Epidermal melanocyte (primary cell): ENCODE measurements around a stretch of chr1.

DNA sequence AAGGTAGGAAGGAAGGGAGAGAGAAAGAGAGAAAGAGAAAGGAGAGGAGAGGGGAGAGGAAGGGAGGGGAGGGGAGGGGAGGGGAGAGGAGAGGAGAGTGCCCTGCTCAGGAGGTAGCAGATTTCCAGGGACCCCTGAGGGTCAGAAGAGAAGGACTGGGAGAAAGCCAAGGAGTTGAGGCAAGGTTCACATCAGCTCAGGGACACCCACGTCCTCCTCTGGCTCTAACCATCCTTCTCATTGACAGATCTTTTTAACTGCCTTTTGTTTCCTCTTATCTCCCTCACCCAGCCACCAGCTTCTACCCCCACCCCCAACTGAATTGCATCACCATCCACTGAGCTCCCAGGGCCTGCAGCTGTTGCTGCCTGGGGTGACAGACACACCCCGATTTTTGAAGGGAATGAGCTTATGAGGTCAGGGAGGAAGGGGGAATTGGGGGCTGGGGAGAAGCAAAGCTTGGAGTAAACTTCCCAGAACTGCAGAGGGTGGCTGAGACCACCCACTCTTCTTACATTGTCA lies 91.6 kb downstream of the GLUL start:
- RRBS: no CpG with 5 or more reads among the region's 2 CpGs

- RRBS: no CpG with 5 or more reads among the region's 1 CpG
Observed at GRCh38 chr1:182382743-182383135, 8.9 kb downstream of the GLUL start.

DNA sequence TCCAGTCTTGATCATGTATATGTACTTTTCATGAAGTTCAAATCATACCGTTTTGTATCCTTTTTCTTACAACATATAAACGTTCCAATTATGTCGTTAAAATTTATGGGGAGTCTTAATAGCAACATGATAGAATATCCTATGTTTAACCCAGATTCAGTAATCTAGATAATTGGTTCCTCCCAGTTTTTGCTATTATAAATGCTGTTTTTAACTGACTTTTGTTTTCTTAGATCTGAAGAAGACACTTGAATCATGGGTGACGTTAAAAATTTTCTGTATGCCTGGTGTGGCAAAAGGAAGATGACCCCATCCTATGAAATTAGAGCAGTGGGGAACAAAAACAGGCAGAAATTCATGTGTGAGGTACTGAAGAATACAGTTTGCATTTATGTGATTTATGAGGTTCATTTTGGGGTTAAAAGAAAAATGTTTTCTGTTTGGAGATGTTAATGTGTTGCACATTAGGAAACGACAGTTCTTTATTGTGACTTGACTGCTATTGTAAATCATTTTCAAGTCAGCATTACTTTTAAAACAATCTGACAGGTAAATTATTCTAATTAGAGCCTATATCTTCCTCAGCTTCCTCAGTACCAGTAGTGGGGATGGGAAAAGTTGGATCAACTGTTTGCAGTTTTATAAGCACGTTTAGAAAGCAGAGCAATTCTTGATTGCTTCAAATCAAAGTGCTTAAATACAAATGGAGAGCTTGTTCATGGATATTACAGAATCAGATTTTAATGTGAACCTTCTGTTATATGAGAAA lies 3.3 kb downstream of the DHX9 start:
- RRBS: no CpG with 5 or more reads among the region's 6 CpGs

DNA sequence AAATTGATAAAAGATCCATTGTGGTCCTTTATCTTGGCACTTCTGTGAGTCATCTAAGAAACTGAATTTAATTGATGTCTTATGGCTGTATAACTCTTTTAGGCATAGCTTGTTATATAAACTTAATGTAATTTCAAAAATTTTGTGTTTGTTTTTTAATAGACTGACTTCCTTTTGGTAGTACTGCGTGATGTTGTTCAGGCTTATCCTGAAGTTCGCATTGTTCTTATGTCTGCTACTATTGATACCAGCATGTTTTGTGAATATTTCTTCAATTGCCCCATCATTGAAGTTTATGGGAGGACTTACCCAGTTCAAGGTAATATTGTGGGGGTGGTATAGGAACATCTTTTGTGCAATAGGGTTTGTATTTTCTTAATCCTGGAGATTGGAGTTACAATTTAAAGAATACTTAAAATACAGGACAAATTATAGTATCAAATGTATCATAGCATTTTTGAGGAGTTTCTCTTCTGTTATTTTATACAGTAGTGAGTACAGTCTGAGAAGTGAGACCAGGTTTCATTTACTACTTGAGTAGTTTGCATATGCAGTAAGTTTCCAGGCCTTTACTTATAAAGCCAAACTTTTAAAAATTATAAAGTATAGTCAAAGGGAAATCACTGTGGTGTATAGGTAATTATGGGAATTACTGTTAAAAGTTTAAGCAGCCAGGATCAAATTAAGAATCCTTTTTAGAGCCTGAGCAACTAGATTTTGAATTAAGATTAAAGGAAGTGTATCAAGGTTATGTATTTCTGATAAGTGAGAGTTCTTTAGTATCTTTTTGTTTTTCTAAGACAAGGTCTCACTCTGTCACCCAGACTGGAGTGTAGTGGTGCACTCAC lies 33.3 kb downstream of the DHX9 start:
- RRBS: no CpG with 5 or more reads among the region's 2 CpGs

DNA sequence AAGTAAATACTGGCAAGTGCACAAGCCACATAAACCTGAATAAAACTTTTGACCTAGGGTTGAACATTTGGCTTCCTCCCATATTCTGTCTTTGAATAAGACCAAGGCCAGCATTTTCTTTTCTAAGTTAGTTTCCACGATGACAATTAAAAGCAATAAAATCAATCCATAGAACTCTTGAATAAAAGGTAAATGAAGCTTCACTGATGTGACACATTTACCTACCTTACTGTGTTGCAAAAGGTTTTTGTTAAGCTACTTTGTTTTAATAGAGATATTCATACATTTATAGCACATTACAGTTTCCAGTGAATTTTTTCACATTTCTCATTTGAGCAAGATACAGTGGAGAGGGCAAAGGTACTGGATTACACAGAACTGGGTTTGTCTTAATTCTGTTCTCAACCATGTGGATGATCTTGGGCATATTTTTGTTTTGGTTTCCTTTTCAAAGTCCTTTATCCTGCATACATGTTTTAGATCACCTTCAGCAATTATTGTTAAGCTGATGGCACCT lies 48.8 kb downstream of the DHX9 start:
- RRBS: no CpG with 5 or more reads among the region's 1 CpG

DNA sequence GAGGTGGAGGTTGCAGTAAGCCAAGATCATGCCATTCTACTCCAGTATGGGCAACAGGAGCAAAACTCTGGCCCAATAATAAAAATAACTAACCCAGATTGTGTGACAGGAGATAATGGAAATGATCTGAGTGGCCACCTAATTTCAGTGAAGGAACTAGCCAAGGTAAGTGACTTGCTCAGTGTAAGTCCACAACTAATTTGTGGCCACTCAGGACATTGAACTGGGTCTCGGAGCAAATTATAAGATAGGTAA lies 36.2 kb downstream of the LAMC1 start:
- RRBS: no CpG with 5 or more reads among the region's 1 CpG

GRCh38 chr1:183060375-183061096 lies 37.3 kb downstream of the LAMC1 start:
- RRBS: no CpG with 5 or more reads among the region's 4 CpGs

DNA sequence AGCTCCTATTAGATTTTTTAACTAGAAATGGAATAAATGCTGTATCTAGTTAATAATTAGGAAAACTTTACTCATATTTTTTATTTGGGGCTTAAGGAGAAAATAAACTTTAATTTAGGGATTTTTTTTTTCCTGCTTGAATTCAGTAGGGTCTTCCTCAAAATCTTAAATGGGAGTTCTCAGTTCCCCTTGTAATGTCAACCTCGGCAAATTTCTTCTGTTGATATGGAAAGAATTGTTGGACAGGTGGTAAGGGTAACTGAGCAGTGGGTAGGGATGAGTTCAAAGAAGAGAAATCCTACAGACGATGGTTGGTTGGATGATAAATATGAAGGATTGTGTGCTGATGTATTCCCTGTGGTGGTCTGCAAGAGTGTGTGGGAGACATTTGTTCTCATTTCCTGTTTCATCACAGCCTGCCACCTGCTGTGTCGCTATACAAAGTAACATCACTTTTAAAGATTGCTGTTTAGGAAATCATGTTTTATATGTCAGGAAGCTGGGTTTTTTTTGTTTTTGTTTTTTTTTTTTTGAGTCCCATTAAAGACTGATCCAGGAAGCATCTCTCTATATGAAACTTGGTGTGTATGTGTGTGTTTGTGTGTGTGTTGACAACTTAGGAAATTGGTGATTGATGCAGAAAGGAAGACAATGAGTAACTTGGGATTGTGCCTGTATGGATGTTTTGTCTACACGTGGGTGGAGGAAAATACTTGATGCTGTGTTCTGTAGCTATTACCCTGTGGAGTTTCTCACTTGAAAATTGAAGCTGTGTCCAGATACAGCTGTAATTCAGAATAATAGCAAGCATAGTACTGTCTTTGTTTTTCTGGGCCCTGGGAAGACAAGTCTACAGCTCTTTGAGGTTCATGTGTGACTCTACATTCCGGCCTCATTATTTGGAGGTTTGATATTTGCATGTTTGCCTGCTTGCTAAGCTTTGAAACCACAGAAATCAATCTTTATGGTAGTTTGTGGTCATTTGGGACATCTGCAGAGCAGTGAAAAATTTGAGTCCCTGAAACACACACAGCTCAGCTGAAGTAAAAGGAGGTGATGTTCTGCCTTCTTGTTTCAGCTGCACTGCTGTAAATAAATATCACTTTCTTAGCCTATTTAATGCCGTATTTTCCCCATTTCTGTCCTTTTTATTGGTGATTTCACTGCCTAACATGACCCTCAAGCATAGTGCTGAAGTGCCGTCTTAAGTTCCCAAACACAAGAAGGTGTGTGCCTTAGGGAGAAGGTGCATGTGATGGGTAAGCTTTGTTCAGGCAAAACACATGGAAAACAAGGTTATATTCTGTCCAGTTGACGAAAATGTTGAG lies 47.8 kb downstream of the LAMC1 start:
- RRBS: no CpG with 5 or more reads among the region's 8 CpGs

- RRBS: no CpG with 5 or more reads among the region's 11 CpGs
Observed at GRCh38 chr1:183117118-183117771, 68.8 kb upstream of the LAMC2 start.

DNA sequence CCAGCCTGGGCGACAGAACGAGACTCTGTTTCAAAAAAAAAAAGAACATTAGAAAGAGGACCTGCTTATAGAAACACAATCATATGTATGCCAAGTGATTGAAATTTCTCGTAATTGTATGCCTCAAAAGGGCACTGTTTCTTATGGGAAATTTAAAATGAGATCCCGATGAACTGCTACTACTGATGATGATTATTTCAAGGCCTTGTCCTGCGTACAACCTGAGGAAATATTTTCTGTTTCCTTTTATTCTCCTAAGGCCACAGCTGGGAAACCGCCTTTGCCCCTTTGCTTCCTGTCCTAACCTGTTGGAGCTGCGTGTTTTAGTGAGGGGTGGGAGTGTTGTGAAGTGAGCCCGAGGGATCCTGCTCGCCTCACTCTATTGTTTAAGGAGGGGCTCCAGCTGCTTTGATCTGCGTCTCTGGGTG lies 14.3 kb downstream of the LAMC2 start:
- RRBS: no CpG with 5 or more reads among the region's 10 CpGs

GRCh38 chr1:183552388-183553022 lies 37.8 kb downstream of the NCF2 start:
- RRBS: no CpG with 5 or more reads among the region's 7 CpGs

DNA sequence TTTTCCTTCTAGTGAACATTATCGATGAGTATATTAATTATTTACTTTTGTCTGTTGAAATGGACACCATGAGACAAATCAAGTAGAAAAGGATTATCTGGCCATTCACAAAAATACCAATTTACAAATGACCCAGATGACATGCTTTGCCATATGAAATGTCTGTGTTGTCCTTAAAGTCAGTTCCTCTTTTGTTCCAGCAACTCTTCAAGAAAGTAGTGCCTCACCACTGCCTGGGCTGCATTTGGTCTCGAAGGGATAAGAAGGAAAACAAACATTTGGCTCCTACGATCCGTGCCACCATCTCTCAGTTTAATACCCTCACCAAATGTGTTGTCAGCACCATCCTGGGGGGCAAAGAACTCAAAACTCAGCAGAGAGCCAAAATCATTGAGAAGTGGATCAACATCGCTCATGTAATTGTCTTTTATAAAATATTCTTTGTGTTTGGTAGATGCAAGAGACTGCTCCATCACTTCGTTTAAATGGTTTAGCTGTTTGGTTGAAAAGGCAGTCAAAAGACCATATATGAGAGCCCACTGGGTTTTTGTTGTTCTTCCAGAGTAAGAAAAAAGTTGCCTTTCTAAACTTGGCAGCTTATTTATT lies 79.7 kb downstream of the RGL1 start:
- RRBS: no CpG with 5 or more reads among the region's 6 CpGs

DNA sequence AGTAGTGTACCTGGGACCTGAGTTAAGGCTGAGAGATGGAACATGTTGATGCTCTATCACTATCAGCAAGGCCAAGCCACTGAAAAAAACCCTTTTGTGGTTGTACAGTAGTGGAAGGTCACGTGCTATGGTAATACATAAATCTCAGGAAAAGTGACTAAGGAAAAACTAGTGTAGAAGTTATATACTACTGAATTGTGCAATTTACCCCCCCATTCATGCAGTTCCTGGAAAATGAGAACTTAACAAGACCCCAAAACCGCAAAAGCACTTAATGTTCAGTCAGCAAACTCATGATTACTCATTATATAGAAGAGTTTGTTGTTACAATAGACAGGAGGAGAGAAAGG lies 91.5 kb downstream of the RGL1 start:
- RRBS: no CpG with 5 or more reads among the region's 2 CpGs

GRCh38 chr1:183904667-183905138 lies 99.8 kb downstream of the RGL1 start:
- RRBS: no CpG with 5 or more reads among the region's 4 CpGs

GRCh38 chr1:184481998-184482635 lies 95.3 kb downstream of the C1orf21 start:
- RRBS: no CpG with 5 or more reads among the region's 7 CpGs

DNA sequence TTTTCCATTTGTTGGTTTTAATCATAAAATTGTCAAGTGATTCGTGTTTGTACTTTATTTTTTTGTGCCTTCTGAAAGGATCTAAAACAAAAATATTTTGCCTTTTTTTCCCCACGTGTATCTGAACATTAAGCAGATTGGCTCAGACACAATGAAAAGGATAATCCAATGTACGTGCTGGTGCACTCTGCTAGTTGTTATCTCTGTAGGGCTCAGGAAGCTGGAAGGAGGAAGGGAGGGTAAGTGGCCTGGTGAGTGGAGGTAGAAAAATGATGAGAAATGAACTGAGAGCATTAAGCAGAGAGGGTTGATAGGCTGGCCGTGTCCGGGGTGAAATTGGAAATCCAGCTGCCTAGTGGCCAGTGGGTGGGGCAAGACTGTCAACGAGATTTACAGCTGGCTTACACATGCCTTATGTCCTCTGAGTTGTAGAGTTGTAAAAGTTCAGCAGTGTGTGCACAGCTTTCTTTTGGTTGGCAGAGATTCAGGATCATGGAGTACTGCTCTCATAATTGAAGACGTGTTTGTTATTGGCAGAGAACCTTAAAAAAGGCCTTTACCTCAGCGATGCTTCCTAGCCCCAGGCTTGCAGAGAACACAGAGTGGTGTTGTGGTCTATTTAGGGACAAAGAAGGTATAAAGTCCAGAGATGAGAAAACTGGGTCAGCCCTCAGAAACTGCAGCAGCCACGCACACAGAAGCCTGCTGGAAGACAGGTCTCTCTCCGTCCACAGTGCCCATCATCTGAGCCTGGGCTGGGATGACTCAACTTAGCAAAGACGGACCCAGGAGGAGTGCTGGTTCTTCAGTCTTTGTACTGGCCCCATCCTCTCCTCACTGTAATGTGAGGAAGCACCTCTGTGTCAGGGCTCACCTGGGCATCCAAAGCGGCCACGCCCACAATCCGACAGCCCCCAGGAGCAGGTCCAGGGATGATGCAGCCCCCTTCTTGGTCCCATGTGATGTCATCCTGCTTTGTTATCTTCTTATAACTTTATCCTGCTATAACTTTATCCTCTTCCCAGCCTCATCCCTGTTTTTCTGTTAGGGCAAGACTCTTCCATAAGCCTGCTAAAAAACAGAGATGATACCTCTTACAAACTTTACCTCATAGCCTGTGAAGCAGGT lies 132.3 kb downstream of the EDEM3 start:
- RRBS: no CpG with 5 or more reads among the region's 14 CpGs

- RRBS: no CpG with 5 or more reads among the region's 9 CpGs
Observed at GRCh38 chr1:184635194-184636032, 119.2 kb downstream of the EDEM3 start.

DNA sequence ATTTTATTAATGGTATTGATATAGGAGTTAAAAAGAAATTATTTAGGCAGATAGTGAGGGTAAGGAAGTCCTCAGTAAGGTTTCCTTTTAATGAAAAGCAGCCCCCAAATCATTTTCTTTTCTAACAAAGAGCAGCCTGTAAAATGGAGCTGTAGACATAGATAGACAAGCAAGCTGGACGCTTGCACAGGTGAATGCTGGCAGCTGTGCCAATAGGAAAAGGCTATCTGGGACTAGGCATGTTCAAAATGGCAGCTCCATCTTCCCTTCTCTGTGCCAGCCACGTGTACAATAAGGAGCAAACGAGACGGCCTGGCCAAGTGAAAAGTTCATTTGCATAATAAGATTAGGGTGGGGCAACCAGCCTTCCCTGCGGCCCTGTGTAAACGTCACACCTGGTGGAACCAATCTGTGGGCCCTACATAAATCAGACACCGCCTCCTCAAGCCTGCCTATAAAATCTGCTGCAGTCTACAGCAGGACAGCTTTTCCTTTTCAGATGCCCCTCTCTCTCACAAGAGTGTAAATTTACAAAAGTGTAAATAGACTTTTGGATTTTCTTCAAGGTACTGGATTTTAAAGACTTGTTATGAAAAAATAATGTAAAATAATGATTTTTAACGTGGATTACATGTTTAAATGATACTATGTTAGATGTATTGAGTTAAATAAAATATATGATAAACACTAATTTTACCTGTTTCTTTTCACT lies 16.6 kb upstream of the EDEM3 start:
- RRBS: no CpG with 5 or more reads among the region's 8 CpGs

GRCh38 chr1:184892143-184892563 lies 82.2 kb downstream of the NIBAN1 start:
- RRBS: no CpG with 5 or more reads among the region's 4 CpGs

DNA sequence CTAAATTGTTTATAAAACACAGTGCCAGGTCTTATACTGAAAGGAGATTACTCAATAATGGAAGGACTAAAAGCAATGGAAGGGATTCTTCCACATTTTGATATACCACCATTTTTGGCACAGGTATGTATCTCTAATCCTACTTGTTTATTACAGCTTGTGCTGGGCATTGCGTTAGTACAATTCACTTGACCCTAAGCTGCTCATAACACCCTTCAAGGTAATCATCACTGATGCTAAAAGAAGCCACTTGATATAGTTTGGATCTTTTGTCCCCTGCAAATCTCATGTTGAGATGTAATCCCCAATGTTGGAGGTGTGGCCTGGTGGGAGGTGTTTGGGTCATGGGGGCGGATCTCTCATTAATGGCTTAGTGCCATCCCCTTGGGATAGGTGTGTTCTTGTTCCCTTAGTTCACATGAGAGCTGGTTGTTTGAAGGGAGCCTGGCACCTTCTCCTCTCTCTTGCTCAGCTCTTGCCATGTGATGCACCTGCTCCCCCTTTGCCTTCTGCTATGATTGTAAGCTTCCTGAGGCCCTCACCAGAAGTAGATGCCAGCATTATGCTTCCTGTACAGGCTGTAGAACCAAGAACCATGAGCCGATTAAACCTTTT lies 71.1 kb downstream of the NIBAN1 start:
- RRBS: no CpG with 5 or more reads among the region's 3 CpGs